Sciatic nerve (tissue), 1 donor: ENCODE measurements around a stretch of chr18.

DNA sequence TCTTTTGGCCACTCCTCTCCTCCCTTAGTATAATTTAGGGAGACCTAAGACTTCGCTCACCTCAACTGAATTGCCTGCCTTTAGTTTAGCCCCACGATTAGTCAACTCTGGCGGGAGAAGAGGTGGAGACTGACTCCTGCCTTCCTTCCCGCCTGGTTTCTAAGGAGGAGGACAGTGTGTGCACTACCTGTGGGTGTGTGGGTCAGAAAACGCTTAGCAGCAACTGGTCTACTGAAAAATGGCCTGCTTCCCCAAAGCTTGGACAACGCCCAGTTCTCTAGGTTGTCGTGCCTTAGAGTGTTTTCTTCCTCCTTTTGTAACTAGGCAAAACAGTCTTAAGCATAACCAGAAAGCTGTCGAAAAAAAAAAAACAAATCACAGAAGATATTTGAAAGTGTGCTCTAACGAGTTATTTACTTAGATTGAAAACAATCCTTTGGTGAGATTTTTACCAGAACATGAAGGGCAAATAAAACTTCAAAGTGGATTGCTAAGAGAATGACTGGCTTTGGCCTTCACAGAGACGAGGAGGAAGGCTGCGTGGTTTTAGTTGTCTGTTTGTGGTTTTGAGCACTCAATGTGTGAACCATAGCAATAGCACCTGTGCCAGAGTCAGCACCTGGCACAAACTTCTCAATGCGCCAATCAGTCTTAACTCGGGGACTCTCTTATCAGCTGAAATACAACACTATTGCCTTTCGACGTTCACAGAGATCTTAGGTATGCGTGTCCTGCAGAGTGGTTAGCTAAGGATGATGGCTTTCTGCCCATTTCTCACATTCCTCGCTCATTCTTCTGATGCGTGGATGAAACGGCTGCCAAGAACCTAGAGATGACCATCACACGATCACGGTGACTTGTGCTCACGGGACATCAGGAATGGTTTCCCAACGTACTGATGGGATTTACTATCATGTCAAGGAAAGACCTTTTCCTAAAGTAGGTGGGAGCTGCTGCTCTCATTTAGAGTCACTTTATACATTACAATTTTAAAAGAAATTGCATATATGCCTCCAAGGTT lies 70.1 kb downstream of the MBP start:
- PRO-cap, result unidirectional peak, minus-strand start at position 161 of the sequence; unidirectional peak, minus-strand start at position 211 of the sequence

DNA sequence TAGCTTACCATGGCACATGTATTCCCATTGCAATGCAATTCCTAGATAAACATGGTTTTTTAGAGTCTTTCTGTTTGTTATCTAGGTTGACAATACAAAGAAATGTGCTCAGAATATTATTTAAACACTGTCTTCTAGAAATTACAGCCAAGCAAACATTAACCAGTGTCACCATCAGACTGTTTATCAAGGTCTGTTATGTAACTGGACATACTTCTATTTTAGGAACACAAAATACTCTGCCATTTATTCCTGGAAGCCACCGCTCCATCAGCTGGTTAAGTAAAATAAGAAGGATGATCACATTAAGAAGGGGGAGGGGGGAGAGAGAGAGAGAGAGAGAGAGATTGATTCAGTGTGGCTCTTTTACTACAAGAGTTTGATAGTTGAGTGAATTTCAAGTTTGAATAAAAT lies 47.9 kb downstream of the MBP start:
- PRO-cap, result no peak

DNA sequence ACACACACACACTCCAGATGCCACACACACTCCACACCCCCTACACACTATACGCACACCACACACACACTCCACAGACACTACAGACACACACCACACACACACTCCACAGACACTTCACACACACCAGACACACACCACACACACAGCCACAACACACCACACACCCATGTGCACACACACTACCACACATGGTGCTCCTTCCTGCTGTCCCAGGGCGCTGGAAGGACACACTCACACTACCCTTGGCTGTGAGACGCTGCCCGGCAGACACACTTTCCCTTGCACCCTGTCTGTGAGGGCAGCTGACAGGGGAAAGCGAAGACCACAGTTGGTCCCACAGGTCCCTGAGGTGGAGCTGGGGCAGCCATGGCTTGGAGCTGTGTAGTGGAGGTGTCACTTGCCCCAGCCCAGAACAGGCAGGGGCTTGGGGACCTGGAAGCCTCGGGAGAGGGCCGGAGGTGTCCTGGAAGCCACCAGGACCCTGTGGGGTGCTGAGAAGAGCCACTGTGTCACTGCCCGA lies 13.8 kb downstream of the MBP start:
- PRO-cap, result no peak

- PRO-cap, result no peak
Measured at GRCh38 chr18:77124389-77124644, 8.3 kb downstream of the MBP start.

- PRO-cap, result bidirectional peak, plus-strand start at chr18:77131977, minus-strand start at chr18:77131950
Measured at GRCh38 chr18:77131864-77132057, 822 bp downstream of the MBP start.

DNA sequence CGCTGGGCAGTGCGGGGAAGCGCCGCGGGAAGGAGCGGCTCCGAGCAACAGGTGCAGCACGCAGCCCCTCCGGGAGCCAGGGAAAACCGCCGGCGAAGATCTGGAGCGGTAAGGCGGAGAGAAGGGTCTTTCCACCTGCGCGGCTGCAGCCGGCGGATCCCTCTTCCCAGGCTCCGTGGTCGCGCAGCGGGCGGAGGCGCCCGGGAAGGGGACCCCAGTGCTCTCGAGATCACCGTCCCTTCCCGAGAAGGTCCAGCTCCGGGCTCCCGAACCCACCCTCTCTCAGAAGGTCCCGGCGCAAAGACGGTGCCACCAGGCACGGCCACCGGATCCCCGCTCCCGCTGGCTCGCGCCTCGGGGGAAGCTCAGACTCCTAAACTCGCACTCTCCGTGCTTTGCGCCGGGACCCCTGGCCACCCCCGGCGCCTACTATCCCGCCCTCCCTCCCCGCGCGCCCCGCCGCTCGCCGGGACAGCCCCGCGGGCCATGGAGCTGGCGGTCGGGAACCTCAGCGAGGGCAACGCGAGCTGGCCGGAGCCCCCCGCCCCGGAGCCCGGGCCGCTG lies 497 bp downstream of the GALR1 start:
- PRO-cap, result no peak

DNA sequence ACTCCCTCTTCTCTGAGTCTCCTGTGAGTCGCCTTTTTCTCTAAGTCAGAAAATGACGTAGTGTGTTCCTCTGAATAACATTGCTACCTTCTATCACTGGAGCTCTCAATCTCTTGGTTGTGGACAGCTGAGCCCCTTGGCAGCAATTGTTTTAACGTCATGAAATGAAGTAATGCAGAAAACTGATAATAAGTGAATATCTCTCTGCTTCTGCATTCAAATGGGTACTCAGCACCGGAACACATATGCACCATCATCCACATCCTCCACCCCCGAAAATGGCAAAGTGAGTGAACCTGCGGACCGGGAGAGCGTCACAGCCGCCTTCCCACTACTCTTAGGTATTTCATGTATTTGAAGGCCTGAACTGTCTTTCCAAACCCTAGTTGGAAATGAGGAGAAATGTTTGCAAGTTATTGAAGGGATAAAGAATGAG lies 433.2 kb upstream of the SALL3 start:
- PRO-cap, result no peak

GRCh38 chr18:78580899-78581131 lies 398.8 kb upstream of the SALL3 start:
- PRO-cap, result no peak

GRCh38 chr18:79383597-79384561 lies 11.9 kb upstream of the NFATC1 start:
- PRO-cap, result no peak

DNA sequence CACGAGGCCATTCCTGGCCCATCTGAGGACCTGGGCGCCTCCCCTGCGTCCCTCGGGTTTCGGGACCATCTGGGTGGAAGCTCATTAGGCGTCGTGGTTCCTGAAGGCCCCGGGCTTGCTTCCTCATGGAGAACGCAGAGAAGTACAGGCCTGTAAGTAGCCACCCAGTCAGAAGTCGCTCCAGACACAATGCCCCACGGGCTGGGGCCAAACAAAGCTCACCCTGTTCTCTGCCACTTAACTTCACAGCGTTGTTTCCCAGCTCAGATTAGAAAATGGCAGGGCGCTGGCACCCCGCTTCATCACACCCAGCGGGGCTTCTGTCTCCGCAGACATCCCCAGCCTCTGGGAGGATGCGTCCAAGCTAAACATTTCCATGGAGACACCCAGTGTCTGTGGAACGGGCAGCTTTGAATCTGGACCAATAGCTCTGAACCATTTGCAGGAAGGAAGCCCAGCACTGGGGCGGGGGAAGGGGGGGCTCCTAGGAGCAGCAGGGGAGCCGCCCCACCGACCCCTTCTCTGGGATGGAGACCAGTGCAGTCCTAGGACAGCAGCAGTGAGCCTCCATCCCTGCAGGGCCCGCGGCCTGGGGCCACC lies 2.4 kb downstream of the NFATC1 start:
- PRO-cap, result no peak

- PRO-cap, result no peak
Measured at GRCh38 chr18:79401721-79402349, 6.1 kb downstream of the NFATC1 start.

DNA sequence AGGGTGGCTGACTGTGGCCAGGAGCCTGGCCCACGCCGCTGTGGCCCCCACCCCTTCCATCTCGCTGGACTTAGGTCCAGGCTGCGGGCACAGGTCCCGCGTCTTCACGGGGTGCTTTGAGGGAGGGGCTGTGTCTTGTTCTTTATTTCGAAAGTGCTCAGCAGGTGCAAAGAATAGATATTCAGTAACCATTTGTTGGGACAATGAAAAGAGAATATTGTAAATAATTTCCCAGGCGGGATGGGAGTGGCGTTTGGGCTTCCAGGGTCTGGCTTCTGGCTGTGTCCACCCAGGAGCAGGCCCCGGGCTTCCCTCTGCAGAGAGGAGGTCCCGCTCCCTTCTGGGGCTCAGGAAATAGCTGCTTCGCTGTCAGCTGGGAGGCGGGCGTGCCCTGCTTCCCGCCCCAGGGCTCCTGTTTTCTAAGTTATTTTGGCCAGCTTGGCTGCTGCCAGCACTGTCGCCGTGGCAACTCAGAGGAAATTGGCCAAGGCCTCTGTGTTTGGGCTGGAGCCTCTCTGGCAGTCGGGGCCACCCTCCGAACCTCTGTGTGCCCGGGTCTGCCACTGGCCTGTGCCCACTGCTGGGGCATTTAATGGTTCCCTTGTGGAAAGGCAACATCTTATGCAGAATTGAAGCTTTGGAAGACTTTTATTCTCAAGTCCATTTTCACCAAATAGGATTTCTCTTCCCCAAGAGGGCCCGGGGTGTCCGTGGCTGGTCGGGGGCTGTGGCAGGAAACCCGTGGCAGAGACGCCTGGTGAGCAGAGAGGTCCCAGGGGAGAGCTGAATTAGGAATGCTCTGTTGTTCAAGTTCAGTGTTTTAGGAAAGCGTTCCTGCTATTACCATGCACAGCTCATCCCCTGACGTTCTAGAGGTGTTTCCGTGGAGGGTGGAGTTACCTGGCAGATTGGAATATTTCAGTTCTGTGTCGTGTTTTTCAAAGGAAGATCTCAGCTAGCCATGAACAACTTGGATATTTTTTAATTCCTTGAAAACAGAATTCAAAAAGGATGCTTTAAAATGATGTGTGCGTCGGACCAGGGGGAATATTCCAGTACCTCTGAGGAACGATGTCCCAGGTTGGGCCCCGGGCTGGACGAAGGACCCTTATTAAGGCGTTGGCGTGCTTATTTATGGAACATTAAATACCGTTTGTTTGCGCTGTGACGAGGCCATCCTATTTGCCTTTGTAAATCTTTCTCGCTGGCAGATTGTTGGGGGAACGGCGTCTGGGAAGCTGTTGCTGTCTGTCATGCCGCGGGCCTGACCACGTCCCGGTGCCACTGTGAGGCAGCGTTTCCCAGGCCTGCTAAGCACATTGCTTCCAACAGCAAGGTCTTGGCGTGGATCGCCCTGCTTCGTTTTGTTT lies 7.9 kb downstream of the NFATC1 start:
- PRO-cap, result bidirectional peak, plus-strand start at position 538 of the sequence, minus-strand start at position 342 of the sequence

DNA sequence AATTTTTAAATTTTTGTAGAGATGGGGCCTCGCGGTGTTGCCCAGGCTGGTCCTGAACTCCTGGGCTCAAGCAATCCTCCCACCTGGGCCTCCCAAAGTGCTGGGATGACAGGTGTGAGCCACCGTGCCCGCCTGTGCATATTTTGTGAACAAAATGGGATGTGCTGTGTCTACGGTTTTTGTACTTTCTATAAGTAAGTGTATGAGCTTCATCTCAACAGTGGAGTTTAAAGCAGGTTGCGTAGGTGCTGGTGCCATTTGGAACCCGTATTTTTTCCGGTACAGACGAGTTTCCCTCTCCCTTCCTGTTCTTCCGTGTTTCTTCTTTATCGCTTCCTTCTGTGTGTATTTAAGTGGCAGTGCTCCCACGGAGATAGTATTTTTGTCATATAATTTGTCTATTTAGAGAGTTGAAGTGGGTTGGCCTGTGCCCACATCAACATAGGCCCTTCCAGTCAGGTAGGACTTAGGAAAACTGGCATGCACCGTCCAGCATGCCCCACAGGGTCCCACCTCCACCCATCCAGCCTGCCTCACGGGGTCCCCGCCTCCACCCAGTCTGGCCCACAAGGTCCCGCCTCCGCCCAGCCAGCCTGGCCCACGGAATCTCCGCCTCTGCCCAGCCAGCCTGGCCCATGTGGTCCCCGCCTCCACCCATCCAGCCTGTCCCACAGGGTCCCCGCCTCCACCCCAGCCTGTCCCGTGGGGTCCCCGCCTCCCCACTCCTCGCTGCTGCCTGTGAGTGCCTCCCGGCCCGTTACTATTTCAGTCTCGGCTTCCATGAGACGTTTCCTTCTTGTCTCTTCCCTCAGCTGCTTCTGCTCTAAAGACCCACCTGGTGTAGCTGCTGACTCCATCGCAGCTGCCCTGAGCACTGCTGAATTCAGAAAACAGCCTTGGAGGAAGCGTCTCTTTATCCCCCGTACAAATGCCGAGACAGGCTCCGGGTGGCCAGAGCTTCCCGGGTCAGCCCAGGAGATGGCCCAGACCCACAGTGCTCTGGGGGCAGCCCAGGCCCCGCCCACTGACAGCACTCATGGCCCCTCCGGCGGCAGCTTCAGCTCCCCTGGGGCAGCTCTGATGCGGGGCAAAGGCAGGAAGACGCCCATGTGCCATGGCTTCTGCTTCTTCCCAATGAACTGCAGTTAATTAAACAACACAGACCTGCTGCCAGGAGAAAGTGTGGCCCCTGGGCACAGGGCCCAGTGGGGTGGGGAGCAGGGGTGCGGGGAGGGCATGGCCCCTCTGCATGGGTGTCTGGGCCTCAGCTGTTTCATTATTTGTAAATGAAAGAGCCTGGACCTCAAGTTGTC lies 69.6 kb downstream of the NFATC1 start:
- PRO-cap, result no peak

GRCh38 chr18:79567635-79568327 lies 111.8 kb upstream of the CTDP1 start:
- PRO-cap, result no peak

GRCh38 chr18:79588508-79589522 lies 90.8 kb upstream of the CTDP1 start:
- PRO-cap, result no peak

DNA sequence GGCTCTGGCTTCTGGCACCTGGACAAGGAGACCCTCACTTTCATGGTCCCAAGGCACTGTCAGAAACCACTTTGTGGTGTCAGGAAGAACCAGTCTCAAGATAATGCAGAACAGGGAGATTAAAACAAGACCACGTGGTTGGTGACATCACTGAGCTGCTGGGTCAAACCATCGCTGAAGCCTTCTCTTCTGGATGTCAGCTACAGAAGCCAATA lies 55.1 kb upstream of the CTDP1 start:
- PRO-cap, result no peak

DNA sequence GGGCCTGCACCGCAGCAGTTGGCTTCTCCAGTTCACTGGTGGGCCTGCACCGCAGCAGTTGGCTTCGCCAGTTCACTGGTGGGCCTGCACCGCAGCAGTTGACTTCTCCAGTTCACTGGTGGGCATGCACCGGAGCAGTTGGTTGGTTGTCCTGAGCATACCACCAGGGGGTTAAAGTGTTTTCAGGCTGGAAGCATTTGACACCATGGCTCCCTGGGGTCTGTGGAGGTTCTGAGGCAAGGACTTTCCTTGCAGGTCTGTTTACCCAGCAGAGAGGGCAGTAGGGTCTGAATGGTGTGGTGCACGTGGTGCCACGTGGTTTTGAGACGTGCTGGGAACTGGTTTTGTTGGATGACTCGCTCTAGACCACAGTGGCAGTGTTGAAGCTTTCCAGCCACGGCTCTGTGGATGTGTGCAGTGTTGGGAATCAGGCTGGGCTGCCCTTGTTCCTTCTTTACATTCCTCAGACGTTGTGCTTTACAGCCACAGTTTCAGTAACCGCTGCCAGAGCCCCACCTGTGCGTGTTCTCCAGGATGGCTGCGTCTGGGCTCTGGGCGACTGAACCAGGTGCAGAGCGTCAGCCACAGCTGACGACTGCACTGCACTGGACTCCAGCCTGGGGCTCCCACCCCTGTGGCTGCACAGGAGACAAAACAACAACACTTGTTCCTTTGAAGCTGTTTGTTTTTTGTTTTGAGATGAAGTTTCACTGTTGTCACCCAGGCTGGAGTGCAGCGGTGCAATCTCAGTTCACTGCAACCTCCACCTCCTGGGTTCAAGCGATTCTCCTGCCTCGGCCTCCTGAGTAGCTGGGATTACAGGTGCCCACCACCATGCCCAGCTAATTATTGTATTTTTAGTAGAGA lies 8.2 kb downstream of the CTDP1 start:
- PRO-cap, result no peak

DNA sequence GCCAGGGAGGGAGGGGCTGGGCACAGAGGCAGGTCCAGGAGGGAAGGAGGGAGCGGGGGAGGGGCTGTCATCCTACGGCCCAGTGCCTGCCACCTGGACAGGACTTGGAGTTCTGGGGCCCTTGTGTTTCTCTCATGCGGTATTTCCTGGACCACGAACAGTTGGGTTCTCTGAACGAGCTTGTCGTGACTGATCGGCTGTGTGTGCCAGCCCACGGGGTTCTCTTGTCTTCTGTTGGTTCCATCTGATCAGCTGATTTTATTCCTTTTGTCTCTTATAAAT lies 46.5 kb upstream of the KCNG2 start:
- PRO-cap, result no peak

GRCh38 chr18:79944575-79945292 lies 6.7 kb downstream of the SLC66A2 start:
- PRO-cap, result no peak

GRCh38 chr18:79945586-79946076 lies 5.8 kb downstream of the SLC66A2 start:
- PRO-cap, result no peak